NCI-H460 (cell line): Measurements from ENCODE around the gene MASP1.

DNA sequence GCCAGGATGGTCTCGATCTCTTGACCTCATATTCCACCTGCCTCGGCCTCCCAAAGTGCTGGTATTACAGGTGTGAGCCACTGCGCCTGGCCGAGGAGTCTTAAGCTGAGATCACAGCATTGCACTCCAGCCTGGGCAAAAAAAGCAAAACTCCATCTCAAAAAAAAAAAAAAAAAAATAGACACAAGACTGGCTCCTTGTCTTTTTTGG is 1.7 kb downstream of the ADIPOQ start:
RAMPAGE:
- cytosol, long total RNA, result no peak
- long total RNA, result no peak
- nucleus, long total RNA, result no peak

DNA sequence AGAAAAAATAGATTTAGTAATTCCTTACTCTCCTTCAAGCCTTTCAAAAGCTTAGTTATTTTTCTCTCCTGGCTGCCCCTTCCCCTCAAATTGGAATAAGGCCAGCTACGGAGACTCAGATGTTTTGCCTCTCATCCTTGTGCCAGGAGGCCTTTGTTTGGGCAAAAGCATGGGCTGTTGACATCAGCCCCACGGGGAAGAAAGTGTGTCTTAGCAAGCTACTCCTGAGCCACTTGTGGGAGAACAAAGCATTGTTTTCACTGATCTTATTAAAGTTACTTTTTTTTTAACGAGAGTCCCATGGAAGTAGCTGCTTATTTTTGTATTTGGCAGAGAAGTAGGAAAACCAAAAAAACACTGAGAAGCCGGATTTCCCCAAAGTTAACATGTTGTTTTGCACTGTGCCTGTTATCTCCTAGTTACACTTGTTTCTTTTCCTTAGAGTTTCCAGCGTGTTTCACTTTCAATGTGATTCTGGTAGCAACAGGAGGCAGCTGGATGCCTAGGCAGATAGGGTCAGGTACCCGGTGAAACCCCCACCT is 2.2 kb downstream of the ST6GAL1 start:
RAMPAGE:
- cytosol, long total RNA, result no peak
- long total RNA, result no peak
- nucleus, long total RNA, result no peak

DNA sequence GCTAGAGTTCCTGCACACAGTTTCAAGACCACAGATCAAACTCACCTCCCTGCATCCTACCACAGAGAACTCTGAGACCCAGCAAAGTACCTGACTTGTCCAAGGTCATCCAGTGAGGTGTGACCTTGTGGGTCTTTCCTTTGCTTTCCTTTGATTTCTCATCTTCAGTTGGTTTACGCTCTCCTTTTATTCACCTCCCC is 45.6 kb downstream of the ST6GAL1 start:
RAMPAGE:
- cytosol, long total RNA, result no peak
- long total RNA, result no peak
- nucleus, long total RNA, result no peak

RAMPAGE:
- cytosol, long total RNA, result no peak
- long total RNA, result no peak
- nucleus, long total RNA, result no peak
These were observed 55.6 kb downstream of the ST6GAL1 start for GRCh38 chr3:186985746-186986454.

RAMPAGE:
- cytosol, long total RNA, result no peak
- long total RNA, result no peak
- nucleus, long total RNA, result no peak
These were observed 95.0 kb downstream of the ST6GAL1 start for GRCh38 chr3:187025150-187025894.

DNA sequence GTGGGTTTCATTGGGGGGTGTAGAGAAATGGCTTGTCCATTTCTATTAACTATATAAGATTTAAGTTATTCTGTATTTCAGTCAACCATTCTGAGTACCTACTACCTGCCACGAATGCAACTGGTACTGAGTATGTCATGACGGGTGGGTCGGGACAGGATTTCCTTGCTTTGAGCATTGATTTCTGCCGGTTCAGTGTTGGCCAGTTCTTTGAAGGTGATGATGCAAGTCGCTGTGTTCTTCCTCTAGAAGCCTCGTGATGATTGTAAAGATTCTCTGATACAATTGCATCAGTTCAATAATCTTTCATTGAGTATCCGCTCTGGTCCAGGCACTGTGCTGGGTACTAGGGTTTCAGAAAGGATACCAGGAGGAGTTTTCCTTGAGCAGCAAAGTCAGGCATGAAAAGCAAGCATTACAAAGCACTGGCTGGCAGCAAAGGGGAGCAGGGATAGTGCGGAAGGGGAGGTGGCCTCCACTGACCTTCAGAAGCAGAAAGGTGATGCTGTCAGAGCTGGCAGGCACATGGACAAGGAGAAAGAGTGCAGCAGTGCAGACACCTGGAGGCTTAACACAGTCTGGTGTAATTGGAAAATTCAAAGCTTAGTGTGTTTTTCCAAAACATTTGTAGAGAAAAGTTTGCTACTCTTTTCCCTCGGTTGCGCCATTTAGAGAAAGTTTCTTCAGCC is 100.1 kb downstream of the RPL39L start:
RAMPAGE:
- cytosol, long total RNA, result no peak
- long total RNA, result no peak
- nucleus, long total RNA, result no peak

DNA sequence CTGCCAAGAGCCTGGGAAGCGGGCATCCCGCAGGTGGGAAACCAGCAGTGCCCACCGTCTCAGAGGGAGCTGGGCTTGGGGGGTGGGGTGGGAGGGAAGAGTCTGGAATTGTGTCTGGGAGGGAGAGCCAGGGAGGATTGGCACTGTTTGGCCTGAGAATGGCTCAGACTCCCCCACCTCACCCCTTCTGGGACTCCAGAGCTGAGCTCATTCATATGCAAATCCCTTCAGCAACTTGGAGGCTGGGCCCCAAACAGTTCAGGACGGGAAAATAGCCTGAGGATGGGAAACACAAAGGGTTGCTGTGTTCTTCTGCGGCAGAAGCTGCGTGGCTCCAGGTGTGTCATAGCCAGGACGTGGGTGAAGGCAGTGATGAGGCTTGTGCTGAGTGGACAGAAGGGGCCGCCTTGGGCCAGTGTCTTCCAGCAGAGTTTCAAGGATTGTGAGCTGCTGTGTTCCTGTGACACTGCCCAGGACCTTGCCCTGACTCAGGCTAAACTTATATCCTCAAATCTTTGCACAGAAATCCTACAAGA is 16.6 kb downstream of the MASP1 start:
RAMPAGE:
- cytosol, long total RNA, result no peak
- long total RNA, result no peak
- nucleus, long total RNA, result no peak

GRCh38 chr3:187290922-187291581 is 485 bp downstream of the MASP1 start:
RAMPAGE:
- cytosol, long total RNA, result no peak
- long total RNA, result no peak
- nucleus, long total RNA, result no peak

RAMPAGE:
- cytosol, long total RNA, result no peak
- long total RNA, result no peak
- nucleus, long total RNA, result no peak
These were observed at the start of gene MASP1 for GRCh38 chr3:187291582-187292185. Gene MASP1 (minus strand): TSS chr3:187291737.

RAMPAGE:
- cytosol, long total RNA, result no peak
- long total RNA, result no peak
- nucleus, long total RNA, result no peak
These were observed 11.2 kb upstream of the RTP2 start for GRCh38 chr3:187713558-187714040.

DNA sequence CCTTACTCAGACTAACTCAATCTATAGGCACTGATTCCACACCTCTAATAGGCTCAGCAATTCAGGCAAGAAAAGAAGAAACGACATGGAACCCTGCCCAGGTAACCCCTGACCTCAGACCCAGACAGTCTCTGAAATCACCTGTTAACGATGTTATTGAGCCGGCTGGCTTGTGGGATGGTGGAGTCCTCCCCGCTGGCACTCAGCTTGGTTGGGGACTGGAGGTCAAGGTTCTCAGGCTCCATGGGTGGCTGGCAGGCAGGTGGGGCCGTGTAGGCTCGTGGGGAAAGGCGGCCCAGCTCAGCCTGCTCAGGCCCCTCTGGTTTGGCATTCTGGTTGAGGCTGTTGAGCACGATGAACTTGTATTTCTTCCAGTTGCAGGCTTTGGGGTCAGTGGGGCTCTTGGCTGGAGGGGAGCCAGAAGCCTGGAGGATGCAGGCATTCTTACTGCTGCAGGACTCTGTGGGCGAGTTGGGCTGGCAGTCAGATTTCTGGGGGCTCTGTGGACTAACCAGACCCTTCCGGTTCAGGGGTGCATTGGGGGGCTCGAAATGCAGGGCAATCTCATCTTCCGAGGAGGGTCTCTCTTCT is 16.3 kb downstream of the BCL6 start:
RAMPAGE:
- cytosol, long total RNA, result no peak
- long total RNA, result no peak
- nucleus, long total RNA, result no peak

GRCh38 chr3:187740845-187741816 is 4.1 kb downstream of the BCL6 start:
RAMPAGE:
- cytosol, long total RNA, result no peak
- long total RNA, result no peak
- nucleus, long total RNA, result no peak

DNA sequence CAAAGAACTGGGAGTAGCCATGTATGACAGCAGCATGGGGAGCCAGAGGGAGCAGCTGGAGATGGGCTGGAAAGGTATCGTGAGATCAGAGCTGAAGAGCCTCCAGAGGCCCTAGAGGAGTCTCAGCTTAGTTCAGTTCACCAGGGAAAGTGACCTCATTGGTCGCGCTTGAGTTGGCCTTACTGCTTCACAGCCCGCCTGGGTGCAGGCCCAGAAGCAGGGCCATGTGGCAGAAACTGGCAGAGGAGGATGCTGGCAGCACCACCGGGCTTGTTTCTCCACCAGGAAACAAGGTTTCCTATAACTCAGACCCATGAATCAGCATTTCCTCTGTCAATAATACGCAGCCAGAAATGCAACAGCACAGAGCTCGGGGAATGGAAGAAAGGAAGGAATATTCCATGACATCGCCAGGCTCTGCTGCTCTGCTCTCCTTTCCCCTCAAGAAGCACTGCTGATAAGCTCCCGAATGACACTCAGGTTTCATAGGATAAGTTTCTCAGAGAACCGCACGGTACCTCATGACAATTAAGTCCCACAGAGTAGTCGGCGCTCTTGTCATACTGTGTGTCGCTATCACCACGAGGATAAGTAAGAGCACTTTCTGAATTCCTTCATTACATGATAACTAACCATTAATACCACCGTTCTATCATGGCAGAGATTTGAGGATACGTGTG is 147.1 kb upstream of the LPP start:
RAMPAGE:
- cytosol, long total RNA, result no peak
- long total RNA, result no peak
- nucleus, long total RNA, result no peak

DNA sequence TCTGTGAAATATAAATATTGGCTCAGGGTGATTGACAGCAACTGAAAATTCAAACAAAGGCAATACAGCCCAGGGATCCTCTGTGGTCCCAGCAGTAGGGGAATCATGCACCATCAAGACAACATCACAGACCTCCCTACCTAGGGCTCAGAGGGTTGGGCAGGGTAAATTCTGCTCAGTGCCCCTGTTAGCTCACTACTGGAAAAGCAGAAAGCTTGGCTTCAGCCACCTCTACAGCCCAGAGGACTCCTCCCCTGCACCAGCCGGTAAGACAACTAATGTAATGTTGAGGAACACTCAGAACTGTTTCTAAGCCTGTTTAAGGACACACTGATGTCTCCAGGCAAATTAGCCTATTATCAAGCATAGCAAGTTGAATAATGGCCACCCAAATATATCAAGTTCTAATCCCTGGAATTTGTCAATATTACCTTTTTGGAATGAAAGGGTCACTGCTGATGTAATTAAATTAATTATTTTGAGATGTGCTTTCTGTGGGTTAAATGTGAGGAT is 117.3 kb upstream of the LPP start:
RAMPAGE:
- cytosol, long total RNA, result no peak
- long total RNA, result no peak
- nucleus, long total RNA, result no peak

GRCh38 chr3:188037929-188038632 is 115.9 kb upstream of the LPP start:
RAMPAGE:
- cytosol, long total RNA, result no peak
- long total RNA, result no peak
- nucleus, long total RNA, result no peak

GRCh38 chr3:188123050-188123684 is 30.8 kb upstream of the LPP start:
RAMPAGE:
- cytosol, long total RNA, result no peak
- long total RNA, result no peak
- nucleus, long total RNA, result no peak

DNA sequence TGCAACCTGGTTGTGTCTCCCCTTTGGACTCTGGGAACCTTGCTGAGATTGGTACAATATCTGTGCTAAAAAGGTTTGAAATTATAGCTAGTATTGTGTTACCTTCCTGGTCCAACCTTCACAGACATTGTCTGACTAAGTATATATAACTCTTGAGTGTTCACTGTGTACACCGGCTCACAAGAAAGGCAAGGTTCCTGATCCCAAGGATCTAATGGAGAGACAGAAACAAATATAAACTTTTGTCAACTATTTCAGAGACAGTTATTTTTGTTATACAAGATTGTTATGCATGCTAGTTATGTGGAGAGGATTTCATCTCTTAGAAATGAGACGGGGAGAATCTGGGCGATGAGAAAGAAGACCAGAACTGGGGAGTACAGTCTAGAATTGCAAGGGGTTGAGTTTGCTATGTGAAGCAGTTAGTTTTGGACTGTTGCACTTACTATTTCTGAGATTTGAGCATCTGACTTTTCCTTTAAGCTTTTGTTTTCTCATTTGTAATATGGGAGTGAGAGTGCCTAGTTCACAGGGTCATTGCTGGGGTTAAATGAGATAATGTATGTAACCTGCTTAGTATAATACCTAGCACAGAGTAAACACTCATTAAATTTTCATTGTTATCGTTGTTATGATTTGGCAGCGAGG is 52.5 kb downstream of the LPP start:
RAMPAGE:
- cytosol, long total RNA, result no peak
- long total RNA, result no peak
- nucleus, long total RNA, result no peak

DNA sequence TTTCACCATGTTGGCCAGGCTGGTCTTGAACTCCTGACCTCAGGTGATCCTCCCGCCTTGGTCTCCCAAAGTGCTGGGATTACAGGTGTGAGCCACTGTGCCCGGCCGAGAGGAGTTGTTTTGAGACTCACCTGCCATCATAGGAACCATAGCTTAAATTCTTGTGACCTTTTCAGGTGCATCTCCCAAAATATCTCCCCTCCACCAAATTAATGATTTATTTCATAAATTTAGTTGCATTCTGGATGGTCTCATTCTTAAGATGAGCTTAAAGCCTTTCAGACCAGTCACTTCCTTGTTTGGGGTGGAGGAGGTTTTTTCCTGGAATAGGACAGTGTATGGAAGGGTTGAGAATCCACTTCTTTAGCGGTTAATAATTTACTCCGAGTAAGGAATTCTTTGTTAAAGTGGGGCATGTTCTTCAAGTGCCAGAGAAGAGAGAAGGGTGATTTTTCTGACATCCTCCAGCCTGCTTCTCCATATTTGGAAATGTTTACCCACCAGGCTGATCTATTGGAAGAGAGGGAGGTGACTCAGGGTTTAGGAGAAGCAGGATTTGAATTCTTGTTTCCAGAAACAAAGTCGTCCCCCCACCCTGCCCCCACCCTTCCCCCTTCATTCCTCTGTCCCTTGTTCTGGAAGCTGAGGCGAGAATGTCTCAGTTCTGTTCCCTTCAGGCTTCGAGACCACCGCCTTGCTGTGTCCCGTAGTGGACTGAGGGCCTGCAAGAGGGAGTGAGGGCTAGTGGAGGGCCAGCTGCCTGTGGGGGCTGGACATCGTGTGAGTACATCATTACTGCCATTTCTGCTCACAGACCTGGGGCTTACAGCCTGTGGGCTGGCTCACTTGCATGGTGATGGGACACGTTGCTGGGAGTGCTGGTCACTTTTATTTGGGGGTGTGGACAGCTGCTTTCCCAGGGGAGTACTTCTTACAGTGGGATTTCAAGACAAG is 58.4 kb downstream of the LPP start:
RAMPAGE:
- cytosol, long total RNA, result no peak
- long total RNA, result no peak
- nucleus, long total RNA, result no peak

DNA sequence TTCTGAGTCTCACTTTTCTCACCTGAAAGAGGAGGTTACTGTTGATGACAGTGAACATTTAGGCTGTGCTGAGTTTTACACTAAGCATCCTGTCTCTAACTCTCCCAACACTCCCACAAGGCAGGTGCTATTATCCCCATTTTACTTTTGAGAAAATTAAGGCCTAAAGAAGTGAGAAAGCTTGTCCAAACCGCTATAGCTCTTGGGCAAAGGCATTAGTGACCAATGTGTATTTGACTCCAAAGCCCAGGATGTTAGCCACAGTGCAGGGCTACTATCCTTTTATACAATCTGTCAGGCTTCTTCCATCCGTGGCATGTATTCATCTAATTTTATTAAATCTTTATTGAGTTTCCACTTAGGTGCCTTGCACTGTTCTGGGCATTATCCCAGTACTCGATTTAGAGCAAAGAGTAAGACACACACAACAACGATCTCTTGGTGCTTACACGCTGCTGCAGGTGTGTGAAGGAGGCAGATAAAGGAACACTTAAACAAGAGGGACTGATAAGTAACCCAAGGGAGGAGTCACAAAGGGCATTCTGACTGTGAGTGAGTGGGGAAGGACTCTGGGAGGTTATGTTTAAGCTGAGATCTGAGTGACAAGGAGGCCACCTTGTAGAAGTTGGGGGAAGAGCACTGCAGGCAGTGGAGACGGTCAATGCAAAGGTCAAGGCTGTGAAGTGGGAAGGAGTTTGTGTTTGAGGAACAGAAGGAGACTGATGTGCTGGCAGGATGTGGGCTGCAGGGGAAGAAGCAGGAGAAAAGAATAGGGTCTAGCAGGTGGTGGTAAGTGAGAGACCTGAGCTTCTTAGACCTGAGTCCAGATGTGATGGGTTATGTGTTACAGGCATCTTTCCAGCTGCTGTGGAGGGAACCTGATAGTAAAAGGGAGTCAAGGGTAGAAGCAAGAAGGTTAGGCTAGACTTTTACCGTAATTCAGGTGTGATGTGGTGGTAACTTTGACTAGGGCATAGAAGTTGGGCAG is 63.0 kb downstream of the LPP start:
RAMPAGE:
- cytosol, long total RNA, result no peak
- long total RNA, result no peak
- nucleus, long total RNA, result no peak

DNA sequence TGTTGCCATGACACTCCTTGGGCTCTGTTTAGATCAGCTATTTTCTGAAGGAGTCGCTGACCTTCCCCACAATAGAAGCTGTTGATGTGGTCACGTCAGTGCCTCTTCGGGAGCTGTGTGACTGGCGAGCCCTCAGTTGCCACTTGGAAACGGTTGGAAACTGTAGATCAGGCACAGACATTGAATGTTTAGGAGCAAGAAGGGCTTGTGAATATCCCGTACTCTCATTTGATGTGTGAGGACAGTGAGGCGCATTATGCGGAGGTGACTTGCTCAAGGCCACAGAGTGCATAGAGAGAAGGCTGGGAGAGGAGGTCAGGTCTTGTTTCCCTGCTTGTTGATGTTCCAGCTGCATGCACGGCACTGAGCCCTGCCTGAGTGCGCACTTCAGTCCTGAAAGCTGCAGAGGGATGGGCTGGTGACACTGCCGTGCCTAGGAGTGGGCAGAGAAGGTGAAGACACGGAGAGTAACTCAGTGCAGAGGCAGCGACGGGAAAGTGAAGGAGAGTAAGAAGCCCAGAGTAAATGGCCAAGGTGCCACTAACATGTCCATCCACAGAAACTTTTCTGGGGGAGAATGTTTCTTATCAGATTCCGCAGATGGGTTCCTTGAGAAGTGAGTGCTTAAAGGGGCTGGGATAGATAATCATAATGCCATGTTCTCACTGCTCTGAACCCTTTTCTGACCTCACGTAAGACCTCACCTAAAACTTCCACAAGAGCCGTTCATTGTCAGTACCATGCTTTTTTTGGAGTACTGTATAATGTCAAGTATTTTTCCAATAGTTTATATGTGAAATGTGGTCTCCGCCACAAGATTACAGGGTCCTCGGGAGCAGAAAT is 198.6 kb downstream of the LPP start:
RAMPAGE:
- cytosol, long total RNA, result no peak
- long total RNA, result no peak
- nucleus, long total RNA, result no peak